Adrenal gland (tissue), 7 donors: ENCODE measurements around a stretch of chr17.

DNA sequence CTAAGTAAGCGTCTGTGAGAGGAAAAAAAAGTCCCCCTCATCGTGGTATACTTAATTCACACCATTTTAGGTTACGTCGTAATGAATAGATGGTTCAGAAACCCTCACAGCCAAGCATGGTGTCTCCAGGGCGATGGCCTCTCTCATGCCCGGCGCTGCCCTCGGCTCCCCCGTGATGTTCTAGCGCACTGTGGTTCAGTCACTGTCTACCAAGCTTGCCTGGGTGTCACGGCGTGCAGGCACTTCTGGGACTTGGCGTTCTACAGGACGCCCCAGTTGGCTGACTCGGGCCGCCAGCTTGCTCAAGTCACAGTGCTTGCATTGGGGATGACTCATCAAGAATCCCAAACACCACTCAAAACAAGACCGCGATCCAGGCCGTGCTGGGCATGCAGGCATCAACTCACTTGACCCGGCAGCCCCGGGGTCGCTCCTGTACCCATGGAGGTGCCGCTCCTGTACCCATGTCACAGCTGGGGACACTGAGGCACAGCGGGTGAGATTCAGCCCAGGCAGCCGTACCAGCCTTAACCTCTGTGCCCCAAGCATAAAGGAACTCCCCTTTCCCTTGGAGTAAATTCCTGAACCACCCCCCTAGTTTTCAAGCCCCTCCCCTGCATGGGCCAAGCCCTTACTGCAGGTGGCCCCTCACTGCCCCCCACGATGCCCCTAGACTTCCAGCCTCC is 27.8 kb downstream of the CCDC40 start:
- PRO-cap, 3 experiments: peak in 1 of 3 experiments; most common minus-strand start position 182 of the sequence (in 1)
- RAMPAGE, long total RNA, 4 experiments: no peak in any of the 4 experiments
- RRBS: no CpG with 5 or more reads among the region's 26 CpGs

GRCh38 chr17:80265110-80265881 is 4.6 kb downstream of the RNF213 start:
- PRO-cap, 3 experiments: no peak in any of the 3 experiments
- RAMPAGE, long total RNA, 4 experiments: no peak in any of the 4 experiments
- RRBS: no CpG with 5 or more reads among the region's 18 CpGs

- PRO-cap, 3 experiments: no peak in any of the 3 experiments
- RAMPAGE, long total RNA, 4 experiments: no peak in any of the 4 experiments
- RRBS: no CpG with 5 or more reads among the region's 10 CpGs
These were observed 64.4 kb downstream of the RNF213 start for GRCh38 chr17:80325009-80325431.

- PRO-cap, 3 experiments: peak in 3 of 3 experiments; most common minus-strand start chr17:80409002 (in 1)
- RAMPAGE, long total RNA, 4 experiments: no peak in any of the 4 experiments
- RRBS: no CpG with 5 or more reads among the region's 7 CpGs
These were observed 6.2 kb upstream of the ENDOV start for GRCh38 chr17:80408638-80409305.

DNA sequence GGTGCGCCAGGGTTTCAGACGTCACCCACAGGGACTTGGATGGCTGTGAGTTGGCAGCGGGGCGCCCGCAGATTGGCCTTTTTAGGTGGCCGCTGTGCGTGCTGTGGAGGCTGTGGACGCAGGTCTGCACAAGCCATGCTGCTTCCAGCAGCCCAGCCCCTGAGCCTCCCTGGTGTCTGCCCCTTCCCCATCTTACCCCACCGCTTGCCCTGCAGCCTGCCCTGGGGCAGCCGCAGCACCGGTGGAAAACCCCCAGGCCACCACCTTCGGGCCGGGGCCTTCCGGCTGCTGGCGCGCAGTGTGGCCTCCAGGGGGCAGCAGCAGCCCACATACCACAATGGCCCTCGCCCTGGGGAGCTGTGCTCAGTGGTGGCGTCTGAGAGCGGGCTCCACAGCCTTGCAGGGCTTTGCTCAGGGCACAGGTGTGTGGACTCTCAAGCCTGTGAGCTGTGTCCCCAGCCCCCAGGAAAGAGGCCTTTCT is 11.8 kb downstream of the ENDOV start:
- PRO-cap, 3 experiments: no peak in any of the 3 experiments
- RAMPAGE, long total RNA, 4 experiments: no peak in any of the 4 experiments
- RRBS: no CpG with 5 or more reads among the region's 19 CpGs

DNA sequence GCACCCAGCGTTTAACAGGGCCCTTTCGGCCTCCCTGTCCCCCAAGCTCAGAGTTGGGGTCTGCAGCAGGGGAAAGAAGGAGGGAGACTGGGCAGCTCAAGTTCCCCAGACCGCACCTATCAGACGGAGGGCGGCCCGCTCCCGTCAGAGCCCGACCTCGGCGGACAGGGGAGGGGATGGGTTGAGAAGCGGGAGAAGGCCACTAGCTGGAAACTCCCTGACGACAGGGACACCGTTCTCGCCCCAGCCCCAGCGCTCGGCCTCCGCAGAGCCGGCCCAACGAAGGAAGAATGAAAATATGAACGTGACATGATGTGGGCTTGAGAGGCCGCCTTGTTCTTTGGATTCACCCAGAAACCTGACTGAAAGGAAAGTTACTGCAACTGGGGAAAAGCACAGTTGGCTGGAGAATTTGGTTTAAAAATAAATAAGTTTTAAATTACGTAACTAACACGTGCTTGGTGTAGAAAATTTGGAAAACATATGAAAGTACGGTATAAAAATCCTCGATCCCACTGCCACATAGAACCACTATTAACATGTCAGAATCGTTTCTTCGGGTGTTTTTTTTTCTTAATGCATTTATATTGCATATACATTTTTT is 21.1 kb downstream of the NPTX1 start:
- PRO-cap, 3 experiments: peak in 3 of 3 experiments; most common plus-strand start position 202 of the sequence (in 1); most common minus-strand start position 364 of the sequence (in 3)
- RAMPAGE, long total RNA, 4 experiments: no peak in any of the 4 experiments
- RRBS: no CpG with 5 or more reads among the region's 27 CpGs

GRCh38 chr17:80456781-80457262 is 19.6 kb downstream of the NPTX1 start:
- PRO-cap, 3 experiments: no peak in any of the 3 experiments
- RAMPAGE, long total RNA, 4 experiments: no peak in any of the 4 experiments
- RRBS: 77% methylated on average over 2 of the region's 15 CpGs

- PRO-cap, 3 experiments: no peak in any of the 3 experiments
- RAMPAGE, long total RNA, 4 experiments: no peak in any of the 4 experiments
- RRBS: no CpG with 5 or more reads among the region's 16 CpGs
These were observed 116.6 kb downstream of the RPTOR start for GRCh38 chr17:80661339-80661631.

- PRO-cap, 3 experiments: no peak in any of the 3 experiments
- RAMPAGE, long total RNA, 4 experiments: no peak in any of the 4 experiments
- RRBS: no CpG with 5 or more reads among the region's 11 CpGs
These were observed 208.8 kb upstream of the CHMP6 start for GRCh38 chr17:80782681-80783429.

DNA sequence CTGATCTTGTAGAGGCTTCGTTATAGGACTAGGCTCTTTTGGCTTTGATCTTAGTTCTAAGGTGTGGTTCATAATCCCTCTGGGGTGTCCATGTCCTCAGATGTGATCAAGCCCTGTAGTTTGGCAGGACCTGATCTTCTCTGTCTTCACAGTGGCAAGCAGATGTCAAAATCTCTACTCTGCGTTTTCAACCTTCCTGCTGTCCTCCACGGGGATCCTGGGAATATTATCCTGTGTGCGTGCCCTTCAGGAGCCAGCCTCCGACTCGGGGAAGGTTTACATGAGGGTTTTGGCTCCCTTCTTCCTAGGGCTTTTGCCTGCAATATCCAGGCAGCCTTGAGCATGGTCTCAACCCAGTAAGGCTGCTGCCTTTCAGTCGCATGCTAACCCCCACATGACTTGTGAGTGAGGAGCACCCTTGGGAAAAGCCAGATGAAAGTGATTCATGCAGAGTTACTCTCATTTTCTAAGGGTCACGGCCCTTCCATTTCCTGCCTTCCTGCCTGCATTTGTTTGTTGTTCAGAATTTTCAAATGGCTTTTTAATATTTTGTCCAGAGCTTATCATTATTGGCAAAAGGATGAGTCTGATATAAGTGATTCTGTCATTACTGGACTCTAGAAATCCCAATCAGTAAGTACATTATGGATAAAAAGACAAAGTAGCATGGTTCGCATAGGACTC is 202.2 kb upstream of the CHMP6 start:
- PRO-cap, 3 experiments: peak in 3 of 3 experiments; most common plus-strand start position 462 of the sequence (in 1); most common minus-strand start position 396 of the sequence (in 3)
- RAMPAGE, long total RNA, 4 experiments: no peak in any of the 4 experiments
- RRBS: no CpG with 5 or more reads among the region's 9 CpGs

- PRO-cap, 3 experiments: no peak in any of the 3 experiments
- RAMPAGE, long total RNA, 4 experiments: no peak in any of the 4 experiments
- RRBS: 12% methylated on average over 8 of the region's 24 CpGs
These were observed 132.4 kb upstream of the CHMP6 start for GRCh38 chr17:80859096-80859706.

GRCh38 chr17:80886459-80886981 is 105.1 kb upstream of the CHMP6 start:
- PRO-cap, 3 experiments: no peak in any of the 3 experiments
- RAMPAGE, long total RNA, 4 experiments: no peak in any of the 4 experiments
- RRBS: 95% methylated on average over 14 of the region's 24 CpGs

DNA sequence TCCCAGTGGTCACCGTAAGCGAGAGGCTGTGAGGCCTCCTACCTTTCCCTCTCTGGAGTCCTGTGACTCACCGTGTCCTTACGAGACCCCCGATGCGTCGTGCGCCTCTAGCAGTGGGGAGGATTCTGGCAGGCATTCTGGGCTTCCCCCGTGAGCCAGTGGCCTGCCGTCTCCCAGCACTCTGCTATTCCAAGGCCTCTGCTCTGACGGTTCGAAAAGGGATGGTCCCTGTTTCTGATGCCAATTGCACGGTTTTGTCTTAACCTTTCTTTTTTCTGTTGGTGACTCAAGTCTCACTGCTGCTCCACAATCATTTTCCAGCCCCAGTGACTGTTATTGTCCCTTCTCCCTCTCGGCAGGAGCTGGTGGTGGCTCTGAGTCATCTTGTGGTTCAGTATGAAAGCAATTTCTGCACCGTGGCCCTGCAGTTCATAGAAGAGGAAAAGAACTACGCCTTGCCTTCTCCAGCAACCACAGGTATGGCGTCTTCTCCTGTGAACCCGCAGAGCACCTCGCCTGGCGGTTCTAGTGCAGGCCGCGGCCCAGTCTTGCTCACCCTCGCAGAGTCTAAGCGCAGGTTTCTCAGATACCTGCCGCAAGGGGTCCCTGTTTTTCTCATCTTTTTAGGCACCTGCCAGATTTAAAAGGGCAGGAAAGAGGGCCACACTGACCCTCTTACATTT is 100.1 kb upstream of the CHMP6 start:
- PRO-cap, 3 experiments: peak in 2 of 3 experiments; most common plus-strand start position 427 of the sequence (in 2); most common minus-strand start position 183 of the sequence (in 1)
- RAMPAGE, long total RNA, 4 experiments: no peak in any of the 4 experiments
- RRBS: no CpG with 5 or more reads among the region's 25 CpGs

GRCh38 chr17:80948583-80949611 is 42.7 kb upstream of the CHMP6 start:
- PRO-cap, 3 experiments: peak in 1 of 3 experiments; most common plus-strand start chr17:80949379 (in 1); most common minus-strand start chr17:80949265 (in 1)
- RAMPAGE, long total RNA, 4 experiments: no peak in any of the 4 experiments
- RRBS: no CpG with 5 or more reads among the region's 44 CpGs

GRCh38 chr17:80958863-80959185 is 32.8 kb upstream of the CHMP6 start:
- PRO-cap, 3 experiments: no peak in any of the 3 experiments
- RAMPAGE, long total RNA, 4 experiments: no peak in any of the 4 experiments
- RRBS: no CpG with 5 or more reads among the region's 10 CpGs

DNA sequence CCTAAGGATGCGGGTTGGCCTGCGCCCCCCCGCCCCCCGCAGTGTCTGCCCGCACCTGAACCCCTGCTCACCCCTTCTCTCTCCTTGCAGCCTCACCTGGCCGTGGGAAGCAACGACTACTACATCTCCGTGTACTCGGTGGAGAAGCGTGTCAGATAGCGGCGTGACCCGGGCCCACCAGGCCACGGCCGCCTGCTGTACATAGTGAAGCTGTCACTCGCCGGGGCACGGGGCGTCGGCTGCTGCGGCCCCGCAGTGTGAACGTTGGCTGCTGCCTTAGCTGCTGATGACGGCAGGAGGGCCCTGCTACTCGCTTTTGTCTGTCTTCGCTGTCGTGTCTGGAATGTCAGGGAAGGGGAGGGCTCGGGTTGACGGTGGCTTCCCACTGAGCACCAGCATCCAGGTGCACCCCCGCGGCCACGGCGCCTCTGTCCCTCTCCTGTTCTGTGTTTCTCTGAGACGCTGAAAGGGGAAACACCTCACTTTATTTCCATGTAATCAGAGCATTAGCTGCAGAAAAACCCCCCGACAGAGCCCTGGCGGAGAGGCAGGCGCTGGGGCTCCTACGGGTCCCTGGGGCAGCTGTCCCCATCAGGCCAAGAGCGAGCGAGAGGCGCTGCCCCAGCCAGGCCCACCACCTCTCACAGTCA is 27.3 kb upstream of the CHMP6 start:
- PRO-cap, 3 experiments: no peak in any of the 3 experiments
- RAMPAGE, long total RNA, 4 experiments: no peak in any of the 4 experiments
- RRBS: 96% methylated on average over 5 of the region's 41 CpGs

GRCh38 chr17:80992826-80993265 is 1.2 kb downstream of the CHMP6 start:
- PRO-cap, 3 experiments: no peak in any of the 3 experiments
- RAMPAGE, long total RNA, 4 experiments: no peak in any of the 4 experiments
- RRBS: no CpG with 5 or more reads among the region's 13 CpGs

DNA sequence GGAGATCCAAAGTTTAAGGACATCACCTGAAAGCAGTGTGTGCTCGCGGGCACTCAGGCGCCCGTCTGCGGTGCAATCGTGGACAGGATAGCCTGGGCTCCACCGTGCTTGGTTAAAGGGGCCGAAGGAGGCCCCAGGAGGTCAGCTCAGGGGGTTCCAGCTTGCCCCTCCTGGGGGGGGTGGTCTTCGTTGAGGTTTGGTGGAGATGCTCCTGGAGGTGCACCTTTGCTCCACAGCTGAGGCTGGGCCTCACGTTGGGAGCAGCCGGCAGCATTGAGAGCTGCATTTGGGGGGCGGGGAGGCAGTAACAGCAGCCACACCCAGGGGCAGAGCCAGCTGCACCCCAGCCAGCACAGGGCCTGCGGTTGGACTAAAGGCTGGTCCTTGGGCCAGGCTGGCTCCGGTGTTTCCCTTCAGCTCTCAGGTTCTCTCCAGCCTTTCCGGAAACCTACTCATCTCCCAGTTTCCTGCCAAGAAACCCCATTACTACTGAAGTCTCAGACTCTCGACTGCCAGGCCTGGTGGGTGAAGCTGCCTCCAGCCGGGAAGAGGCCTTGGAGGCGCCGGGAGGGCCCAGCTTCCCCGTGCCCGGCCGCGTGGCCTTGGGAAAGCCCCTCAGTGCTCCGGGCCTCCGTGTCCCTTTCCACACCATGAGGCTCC is 14.2 kb upstream of the BAIAP2 start:
- PRO-cap, 3 experiments: no peak in any of the 3 experiments
- RAMPAGE, long total RNA, 4 experiments: no peak in any of the 4 experiments
- RRBS: 71% methylated on average over 6 of the region's 25 CpGs

DNA sequence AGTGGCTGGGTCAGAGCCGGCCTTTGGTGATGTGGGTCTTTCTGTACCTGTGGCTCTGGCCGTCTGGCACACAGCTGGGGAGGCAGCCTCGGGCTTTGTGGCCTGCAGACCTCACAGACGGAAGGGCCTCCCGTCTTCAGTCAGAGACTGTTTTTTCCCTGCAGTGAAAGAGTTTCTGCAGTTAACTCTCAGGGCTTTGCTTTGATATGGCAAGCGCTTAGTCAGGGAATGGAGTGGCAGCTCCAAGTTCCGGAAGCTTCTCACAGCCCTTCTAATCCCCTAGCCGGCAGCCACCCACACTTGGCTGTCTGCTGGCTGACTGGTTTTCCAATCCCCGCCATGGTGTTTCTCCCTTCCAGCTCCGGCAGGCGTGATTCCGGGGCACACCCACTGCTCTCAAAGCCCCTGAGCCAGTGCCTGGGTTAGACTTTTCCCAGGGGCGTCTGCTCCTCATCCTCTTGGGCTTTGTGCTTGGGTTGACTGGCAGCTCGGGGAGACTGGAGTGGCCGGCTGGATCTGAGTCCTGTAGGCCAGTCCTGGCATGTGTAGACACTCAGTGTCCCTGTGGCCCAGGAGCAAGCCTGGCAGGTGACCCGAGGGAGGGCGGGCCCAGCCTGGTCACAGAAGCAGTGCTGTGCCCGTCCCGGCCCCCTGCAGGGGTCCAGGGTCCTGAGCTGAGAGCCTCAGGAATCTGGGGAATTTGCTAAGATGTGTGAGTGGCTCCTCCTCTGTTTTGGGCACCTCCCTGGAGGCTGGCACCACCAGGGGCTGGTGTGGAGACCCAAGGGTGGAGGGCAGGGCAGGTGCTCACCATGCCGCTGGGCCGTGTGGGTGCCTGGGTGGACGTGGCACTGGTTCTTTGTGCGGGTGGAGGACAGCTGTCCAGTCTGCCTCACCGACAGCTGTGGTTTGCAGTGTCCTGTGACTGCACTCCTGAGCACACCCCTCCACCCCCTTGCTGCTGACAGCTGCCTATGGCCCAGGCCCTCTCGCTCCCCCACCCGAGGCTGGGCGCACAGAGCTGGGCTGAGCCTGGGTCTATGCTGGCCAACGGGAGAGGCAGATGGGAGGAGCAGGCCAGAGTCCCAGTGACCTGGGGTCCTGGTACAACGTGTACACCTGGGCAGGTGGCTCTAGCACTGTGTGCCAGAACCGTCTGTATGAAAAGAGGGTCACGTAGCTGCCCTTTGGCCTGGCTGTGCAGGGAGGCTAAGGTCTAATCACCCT is 30.1 kb downstream of the BAIAP2 start:
- PRO-cap, 3 experiments: no peak in any of the 3 experiments
- RAMPAGE, long total RNA, 4 experiments: no peak in any of the 4 experiments
- RRBS: 59% methylated on average over 3 of the region's 31 CpGs

- PRO-cap, 3 experiments: no peak in any of the 3 experiments
- RAMPAGE, long total RNA, 4 experiments: no peak in any of the 4 experiments
- RRBS: no CpG with 5 or more reads among the region's 13 CpGs
These were observed 55.4 kb downstream of the BAIAP2 start for GRCh38 chr17:81090330-81090720.